NALM6 (cell line): Measurements from ENCODE around the genes IL1R2, SLC9A4 and MFSD9.

DNA sequence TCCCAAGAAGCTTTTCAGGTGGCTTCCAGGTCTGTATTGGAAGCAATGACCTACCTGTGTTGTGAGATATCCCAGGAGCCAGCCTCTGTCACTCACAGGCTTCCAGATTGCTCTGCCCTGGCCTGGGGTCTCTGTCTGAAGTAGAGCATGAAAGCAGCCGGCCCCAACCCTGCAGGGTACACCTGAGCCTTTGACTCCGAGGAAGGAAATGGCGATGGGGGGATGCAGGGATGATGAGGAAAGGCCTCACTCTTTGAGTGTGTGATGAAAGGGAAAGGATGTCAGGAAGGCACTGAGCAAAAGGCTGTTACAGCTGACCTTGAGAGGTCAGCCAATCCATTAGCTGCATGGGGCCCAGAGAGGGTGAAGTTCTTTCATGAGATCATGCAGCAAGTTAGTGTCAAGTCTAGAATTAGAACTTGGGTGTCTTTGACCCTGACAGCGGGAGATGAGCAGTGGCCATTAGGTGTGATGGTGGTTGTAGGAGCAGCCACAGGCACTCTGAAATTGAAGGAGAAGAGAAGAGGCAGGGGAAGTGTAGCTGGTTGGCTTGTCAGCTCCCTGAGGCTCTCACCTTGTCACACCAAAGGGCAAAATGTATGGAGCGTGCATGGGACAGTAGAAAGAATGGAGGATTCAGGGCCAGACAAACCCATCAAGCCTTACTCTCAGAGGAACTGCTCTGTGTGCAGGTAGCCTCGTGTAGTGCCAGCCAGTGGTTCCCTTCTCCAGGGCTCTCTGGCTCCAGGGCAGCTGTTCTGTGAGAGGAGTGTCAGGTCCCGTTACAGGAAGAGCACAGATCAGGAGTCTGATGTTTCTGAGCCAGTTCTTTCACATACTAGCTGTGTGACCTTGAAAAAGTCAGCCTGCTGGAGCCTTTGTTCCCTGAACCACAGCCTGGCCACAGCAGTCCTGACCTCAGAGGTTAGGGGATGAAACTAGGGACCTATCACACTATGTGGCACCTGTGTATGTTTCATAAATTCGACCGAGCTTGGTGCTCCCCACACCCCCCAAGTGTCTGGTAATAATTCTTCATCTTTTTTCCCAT lies 35.9 kb downstream of the MAP4K4 start:
- PRO-cap, result no peak

GRCh38 chr2:101759138-101759619 lies 61.7 kb downstream of the MAP4K4 start:
- PRO-cap, result no peak

- PRO-cap, result no peak
Measured at GRCh38 chr2:101781625-101782248, 84.2 kb downstream of the MAP4K4 start.

DNA sequence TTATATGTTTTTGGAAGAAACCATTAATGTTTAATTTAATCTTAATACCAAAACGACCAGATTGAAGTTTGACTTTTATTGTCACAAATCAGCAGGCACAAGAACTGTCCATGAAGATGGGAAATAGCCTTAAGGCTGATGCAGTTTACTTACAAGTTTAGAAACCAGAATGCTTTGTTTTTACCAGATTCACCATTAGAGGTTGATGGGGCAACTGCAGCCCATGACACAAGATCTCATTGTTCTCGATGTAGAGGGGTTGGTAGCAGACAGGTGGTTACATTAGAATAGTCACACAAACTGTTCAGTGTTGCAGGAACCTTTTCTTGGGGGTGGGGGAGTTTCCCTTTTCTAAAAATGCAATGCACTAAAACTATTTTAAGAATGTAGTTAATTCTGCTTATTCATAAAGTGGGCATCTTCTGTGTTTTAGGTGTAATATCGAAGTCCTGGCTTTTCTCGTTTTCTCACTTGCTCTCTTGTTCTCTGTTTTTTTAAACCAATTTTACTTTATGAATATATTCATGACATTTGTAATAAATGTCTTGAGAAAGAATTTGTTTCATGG lies 99.4 kb upstream of the IL1R2 start:
- PRO-cap, result no peak

GRCh38 chr2:101985451-101985878 lies 6.3 kb upstream of the IL1R2 start:
- PRO-cap, result no peak

DNA sequence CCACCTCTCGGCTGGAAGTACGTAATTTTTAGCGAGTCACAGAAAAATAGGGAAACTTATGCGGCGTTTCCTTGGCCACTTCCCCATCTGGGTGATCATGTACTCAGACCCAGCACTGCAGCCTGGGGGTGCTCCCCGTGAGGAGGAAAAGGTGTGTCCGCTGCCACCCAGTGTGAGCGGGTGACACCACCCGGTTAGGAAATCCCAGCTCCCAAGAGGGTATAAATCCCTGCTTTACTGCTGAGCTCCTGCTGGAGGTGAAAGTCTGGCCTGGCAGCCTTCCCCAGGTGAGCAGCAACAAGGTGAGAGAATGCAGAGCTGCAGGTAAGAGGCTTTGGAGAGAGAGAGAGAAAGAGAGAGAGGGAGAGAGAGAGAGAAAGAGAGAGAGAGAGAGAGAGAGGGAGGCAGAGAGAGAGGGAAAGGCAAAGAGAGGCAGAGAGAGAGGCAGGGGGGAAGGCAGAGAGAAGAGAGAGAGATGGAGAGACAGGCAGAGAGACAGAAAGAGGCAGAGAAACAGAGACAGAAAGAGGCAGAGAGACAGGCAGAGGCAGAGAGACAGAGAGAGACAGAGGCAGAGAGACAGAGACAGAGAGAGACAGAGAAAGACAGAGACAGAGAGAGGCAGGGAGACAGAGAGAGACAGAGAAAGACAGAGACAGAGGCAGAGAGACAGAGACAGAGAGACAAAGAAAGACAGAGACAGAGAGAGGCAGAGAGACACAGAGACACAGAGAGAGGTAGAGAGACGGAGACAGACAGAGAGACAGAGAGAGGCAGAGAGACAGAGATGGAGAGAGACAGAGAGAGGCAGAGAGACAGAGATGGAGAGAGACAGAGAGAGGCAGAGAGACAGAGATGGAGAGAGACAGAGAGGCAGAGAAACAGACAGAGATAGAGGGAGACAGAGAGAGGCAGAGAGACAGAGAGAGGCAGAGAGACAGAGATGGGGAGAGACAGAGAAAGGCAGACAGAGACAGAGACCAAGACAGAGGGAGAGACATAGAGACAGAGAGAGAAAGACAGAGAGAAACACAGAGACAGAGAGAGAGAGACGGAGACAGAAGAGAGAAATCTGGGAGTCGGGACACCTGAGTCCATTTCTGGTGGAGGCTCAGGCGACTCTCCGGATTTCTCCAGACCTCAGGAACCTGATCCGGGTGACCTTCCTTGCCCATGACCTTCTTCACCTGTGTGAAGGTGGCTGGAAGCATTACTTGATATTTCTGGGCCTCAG lies at the start of gene IL1R2:
Gene IL1R2 (plus strand): TSS at position 251 of the 1,234 bp plus-strand sequence.
- PRO-cap, result no peak

GRCh38 chr2:102041385-102041749 lies 49.6 kb downstream of the IL1R2 start:
- PRO-cap, result no peak

GRCh38 chr2:102050989-102051453 lies 59.3 kb downstream of the IL1R2 start:
- PRO-cap, result no peak

DNA sequence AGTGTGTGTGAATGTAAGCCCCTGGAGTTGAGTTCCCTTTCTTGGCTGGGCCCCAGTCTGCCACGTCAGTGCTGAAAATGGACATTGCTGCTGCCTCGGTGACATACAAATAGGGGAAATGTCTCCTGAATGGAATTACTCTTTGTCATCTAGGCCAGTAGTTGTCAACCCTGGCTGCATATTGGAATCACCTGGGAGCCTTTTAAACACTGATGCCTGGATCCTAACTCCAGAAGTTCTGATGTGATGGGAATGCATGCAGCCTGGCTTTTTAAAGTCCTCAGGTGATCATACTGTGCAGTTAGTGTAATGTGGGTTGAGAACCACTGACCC lies 27.7 kb upstream of the IL1R1 start:
- PRO-cap, result no peak

- PRO-cap, result no peak
Measured at GRCh38 chr2:102120628-102121256, 21.8 kb upstream of the IL1R1 start.

- PRO-cap, result no peak
Measured at GRCh38 chr2:102245600-102246191, 58.9 kb downstream of the IL1RL2 start.

- PRO-cap, result no peak
Measured at GRCh38 chr2:102473041-102473544, at the start of gene SLC9A4. Gene SLC9A4, plus strand, starts transcription at chr2:102473226.

DNA sequence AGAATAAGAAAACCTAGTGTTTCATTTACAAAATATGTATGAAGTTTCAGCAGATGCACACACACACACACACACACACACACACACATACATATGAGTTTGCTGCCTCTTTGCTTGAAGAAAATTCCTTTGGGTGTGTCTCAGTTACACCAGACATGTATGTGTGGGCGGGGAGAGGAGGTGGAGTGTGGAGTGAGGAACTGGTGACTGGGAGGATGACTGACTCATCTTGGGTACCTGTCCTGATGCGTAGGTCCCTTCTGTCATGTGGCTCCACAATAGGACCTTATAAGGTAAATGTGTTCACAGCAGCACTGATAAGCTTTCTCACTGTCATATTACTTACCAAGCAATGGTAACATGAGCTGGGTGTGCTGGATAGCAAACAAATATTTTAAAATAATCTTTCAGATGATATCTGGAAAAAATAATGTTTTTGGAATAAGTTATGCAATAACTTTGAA lies 45.1 kb downstream of the SLC9A2 start:
- PRO-cap, result no peak

DNA sequence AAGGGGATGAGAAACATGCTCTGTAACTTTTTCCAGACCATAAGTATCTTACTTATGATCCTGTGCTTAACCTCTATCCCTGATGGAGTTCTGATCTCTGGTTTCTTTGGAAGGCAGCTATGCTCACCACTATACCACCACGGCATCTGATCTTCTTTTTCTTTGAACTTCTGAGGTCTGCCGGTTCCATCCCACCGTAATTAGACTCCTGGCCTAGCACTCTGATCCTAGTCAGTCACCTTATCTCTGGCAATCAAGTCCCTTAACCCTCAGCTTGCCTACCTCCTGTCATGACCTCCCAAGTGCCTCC lies 12.8 kb downstream of the MFSD9 start:
- PRO-cap, result no peak

DNA sequence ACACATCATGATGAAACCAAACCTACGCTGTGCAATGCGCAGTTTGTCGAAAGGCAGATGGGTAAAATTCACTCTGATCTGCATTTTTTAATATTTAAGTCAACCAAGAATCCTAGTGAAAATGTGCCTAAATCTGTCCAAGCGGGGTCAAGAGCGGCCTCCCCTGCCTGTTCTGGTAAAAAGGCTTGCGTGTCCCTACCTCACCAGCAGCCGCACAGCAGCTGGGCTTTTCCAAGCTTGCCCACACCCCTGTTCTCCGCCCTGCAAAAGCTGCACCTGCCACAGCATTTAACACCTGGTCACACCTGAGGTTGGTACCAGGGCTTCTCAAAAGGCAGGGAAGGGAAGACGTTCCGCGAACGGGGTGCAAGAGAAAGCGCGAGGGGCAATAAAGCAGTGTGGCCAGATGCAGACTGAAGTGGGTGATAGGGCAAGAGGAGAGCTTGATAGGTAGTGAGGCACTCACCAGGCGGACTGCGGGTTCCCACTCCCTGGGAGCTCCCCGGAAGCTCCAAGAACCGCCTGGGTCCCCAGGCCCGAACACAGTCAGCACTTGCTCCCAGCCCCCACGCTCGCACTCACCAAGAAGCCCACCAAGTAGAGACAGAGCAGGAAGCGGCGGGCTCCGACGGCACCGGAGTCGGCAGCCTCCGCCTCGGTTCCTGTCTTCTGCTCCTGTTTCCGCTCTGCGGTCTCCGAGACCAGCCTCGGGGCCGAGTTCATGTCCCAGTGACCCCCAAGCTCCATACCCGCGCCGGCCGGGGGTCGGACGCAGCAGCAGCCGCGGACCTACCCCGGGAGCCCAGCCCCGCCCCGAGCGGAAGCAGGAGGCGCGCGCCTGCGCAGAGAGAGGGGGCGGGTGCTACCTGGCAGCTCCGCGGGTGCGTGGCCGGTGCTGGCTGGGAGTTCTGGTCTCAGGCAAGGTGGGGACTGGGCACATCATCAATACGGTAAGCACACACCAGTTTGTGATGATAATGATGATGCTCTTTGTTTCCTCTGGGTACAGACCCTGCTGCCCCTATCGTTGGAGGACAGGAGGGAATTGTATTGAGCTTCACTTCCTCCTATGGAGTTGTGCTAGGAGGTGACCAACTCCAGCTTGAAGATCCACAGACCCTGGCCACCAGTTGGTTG lies at the start of gene MFSD9:
Gene MFSD9 (minus strand): TSS at position 825 of the 1,137 bp plus-strand sequence.
- PRO-cap, result bidirectional peak, plus-strand start at position 872 of the sequence, minus-strand start at position 823 of the sequence

DNA sequence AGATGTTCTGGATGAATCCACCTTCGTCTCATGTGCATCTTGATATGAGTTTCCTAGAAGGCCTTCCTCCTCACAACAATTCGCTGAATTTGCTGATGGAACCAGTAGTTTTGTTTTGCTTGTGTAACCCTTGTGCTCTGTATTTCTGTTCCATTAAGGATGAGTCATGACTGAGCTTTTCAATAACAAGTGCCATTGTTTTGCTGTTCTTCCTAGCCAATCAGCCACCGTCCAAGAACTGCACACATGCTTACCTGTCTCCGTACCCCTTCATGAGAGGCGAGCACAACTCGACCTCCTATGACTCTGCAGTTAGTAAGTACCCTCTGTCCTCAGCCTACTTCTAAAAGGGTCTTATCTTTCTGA lies 2.3 kb downstream of the TMEM182 start:
- PRO-cap, result no peak

DNA sequence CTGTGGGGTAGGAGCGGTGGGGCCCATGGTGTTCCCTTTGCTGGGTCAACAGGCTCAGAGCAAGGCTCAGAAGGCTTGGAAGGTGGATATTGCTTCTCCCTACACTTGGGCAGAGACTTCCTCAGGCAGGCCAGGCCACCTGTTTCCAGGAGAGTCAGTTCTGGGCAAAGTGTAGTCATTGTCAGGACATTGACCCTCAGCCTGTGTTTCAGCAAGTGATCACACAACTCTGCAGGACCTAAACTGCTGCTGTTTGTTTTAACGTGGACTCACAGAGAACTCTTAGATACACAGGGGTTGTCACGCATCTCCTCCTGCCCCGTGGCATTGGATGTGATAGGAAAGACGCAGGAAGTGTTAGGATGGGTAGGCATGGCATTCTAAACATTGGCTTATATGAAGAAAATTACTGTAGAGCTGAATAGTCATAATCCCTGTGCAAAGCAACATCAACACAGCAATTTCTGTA lies 40.5 kb downstream of the TMEM182 start:
- PRO-cap, result no peak

GRCh38 chr2:104656537-104657154 lies 197.3 kb upstream of the POU3F3 start:
- PRO-cap, result no peak

DNA sequence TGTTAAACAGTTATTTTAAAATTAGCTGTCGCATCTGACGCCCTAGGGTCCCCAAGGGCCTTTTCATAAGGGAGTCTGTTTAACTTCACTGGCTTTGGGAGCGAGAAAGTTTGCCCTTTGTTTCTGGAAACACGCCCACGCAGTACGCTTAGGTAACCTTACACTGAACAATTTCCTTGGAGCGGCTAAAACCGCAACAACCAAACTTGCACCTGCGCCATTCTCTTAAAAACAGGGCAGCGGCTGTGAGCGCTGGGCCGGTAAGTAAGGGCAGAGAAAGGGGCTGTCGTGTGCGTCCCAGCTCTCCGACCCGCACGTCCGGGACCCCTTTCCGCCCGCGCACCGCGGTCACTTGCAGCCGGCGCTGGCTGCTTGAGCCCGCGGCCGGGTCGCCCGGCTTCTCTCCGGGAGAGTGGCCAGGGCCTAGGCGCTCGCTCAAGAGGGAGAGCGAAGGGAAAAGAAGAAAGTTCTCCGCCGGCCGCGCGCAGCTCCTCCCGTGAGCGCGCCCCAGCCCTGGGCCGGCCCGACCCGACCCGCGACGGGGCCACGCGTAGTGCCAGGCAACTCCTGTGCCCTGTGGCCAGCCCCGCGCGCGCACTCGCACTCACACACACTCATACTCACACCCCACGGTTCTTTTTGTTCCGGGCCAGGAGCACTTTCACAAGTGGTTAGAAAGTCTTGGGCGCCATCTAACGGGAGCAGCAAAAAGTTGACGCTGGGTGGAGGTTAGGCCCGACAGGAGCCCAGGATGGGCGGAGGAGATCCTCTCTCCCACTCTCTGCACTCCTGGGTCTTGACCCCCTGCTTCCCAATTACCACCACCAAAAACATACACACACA lies 19.2 kb downstream of the POU3F3 start:
- PRO-cap, result bidirectional peak, plus-strand start at position 228 of the sequence, minus-strand start at position 165 of the sequence; unidirectional peak, minus-strand start at position 641 of the sequence

DNA sequence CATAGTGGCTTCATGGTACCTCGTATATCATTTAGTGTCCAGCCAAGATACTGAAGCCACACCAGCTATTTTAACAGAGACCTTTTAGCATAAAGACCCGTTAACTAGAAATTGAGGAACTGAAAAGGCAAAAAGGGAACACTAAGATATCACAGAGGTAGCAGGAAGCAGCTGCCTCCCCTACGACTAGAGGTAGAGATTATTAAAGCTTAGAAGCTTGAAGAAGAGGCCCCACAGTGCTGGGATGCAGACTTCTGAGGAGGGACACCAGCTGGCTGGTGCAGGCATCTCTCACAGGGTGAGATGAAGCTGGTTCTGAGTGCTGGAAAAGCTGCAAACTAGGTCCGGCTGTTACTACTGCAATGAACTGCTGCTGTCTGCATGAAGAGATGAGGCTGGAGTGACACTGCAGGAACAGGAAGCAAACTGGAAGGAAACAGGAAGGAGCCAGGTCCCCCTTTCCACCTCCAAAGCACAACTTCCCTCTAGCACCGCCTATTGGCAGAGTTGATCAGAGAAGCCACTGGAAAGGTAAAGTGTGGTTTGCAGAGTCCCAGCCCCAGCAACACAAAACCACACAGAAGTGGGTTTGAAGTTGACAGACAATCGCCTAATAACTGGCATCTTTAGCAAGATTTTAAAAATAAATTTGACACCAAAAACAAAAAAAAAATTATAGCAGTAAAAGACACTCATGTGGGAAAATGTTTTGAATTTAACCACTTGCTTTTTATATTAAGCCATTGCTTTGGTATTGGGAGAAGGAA lies 61.1 kb upstream of the MRPS9 start:
- PRO-cap, result bidirectional peak, plus-strand start at position 234 of the sequence, minus-strand start at position 121 of the sequence; unidirectional peak, minus-strand start at position 402 of the sequence